Measurements from ENCODE around the genes PFDN4, MC3R and FAM209B.

DNA sequence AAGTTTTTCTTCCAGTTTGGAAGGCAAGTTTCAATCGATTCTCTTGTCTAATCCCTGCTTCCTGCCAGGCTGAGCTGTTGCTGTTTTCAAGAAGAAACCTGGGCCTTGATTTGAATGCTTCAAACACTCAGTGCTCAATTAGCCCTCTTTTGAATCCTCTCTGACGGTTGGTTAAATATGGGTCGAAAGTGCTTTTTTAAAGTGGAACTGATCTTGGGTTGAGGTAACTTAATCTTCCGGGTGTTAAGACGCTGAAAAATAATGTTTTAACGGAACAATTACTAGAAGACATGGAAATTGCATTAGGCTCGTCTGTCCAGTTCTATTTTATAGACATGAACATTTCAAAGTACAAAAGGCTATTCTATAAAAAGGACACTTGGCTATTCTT is 203.2 kb downstream of the BCAS1 start:
- PRO-cap: no peak

DNA sequence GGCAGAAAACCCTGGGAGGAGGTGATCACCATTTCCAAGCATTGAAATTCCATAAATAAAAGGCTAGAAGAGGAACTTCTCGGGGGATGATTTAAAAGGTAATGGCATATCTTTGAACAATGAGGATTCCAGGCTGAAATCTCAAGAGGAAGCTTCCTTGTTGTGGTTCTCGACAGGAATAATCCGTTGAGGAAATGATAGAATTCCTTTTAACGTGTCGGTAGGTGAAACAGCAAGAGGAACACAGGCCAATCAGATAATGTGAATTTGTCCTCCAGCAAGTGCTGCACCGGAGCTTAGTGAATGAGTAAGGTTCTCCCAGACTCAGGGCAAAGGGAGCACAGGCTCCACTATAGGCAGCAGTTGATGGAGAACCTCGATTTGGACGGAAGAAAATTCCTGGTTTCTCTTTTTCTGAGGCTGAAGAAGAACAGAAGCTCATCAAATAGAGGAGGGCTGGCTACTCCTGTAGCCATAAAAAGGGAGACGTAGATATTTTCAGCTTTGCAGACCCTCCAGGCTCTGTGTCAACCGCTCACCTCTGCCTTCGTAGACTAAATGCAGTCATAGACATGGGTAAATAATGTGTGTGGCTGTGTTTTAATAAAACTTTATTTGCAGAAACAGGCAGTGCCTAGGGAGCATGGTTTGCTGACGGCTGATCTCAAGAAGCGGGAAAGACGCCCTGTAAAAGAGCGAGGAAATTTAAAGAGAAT is 172.1 kb downstream of the BCAS1 start:
- PRO-cap: no peak

GRCh38 chr20:53901029-53901597 is 169.3 kb downstream of the BCAS1 start:
- PRO-cap: no peak

- PRO-cap: unidirectional peak, plus-strand start at chr20:53934550
Measured at GRCh38 chr20:53934201-53935345, 135.8 kb downstream of the BCAS1 start.

- PRO-cap: no peak
Measured at GRCh38 chr20:54017947-54018247, 52.5 kb downstream of the BCAS1 start.

- PRO-cap: no peak
Measured at GRCh38 chr20:54058908-54059266, 11.5 kb downstream of the BCAS1 start.

DNA sequence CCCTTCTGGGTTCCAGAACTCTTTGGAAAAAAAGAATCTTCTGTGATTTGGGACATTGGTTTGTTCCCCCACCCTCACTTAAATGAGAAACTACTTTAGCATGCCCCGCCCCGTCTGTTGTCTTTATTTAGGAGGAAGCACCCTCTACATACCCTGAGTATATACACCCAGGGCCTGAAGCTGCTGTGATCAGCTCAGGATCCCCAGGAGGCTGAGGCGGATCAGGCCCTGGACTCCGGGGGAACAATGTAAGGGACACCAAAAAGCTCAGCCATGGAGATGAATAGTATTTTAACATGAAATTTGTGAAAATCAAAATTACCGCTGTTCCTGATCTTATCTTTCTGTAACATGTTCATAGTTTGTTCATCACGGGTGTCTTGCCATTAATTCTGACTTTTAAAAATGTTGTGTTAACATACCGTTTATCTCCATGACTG is 1.4 kb downstream of the BCAS1 start:
- PRO-cap: no peak

DNA sequence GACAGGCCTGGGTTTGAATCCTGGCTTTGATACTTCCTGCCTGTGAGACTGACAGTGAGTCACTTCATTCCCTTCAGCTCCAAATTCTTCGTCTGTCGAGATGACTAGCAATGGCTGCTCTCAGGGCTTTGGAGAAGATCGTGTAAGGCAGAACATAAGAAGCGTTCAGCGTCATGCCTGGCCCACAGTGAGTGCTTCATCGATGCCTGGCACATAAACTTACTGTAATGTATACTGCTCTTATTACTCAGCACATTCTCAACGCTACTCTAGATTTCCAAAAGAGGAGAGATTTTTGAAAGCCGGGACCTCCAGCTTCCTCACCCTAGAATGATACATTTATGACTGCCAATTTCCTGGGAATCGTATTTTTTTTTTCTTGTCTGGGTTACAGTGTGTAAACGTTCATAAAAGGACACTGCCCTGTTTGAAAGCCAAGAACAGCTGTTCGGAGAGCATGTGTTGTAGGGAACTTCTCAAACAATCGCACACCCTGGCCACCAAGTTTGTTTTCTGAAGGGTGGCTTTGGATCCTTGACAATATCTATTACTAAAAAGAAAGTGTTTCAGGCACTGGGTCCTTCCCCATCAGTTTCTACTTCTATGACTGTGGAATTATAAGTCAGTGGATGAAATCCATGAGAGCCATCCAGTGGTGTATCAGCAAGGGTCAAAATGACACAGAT is 16.3 kb upstream of the BCAS1 start:
- PRO-cap: no peak

GRCh38 chr20:54103298-54103648 is 32.9 kb upstream of the BCAS1 start:
- PRO-cap: no peak

GRCh38 chr20:54207480-54208228 is at the start of gene PFDN4:
TSS of gene PFDN4 (plus strand) at chr20:54208087.
- PRO-cap: bidirectional peak, plus-strand start at chr20:54208115, minus-strand start at chr20:54207833

GRCh38 chr20:54221509-54221881 is 13.6 kb downstream of the PFDN4 start:
- PRO-cap: no peak

DNA sequence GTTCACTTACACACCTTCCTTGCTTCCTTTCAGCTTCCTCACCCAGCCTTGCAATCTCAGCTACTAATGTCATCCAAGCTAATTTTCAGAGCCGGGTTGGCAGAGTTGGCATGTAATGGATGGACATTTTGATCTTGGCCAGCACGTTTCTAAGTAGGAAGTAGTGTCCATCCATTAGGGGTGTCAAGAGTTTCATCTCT is 60.5 kb downstream of the PFDN4 start:
- PRO-cap: no peak

GRCh38 chr20:54524672-54525329 is 49.4 kb downstream of the DOK5 start:
- PRO-cap: no peak

DNA sequence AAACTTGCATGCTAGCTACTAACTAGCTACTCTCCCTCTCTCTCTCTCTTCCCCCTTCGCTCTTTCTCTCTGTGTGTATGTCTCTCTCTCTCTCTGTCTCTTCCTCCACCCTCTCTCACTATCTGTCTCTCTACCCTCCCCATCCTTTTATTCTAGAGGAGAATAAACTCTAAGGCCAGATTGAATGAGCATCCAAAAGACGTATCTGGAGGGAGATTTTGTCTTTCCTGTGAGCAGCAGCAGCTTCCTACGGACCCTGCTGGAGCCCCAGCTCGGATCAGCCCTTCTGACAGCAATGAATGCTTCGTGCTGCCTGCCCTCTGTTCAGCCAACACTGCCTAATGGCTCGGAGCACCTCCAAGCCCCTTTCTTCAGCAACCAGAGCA is at the start of gene MC3R:
Gene MC3R (plus strand): TSS at position 184 of the 386 bp plus-strand sequence.
- PRO-cap: no peak

- PRO-cap: bidirectional peak, plus-strand start at chr20:56360041, minus-strand start at chr20:56359879
Measured at GRCh38 chr20:56359765-56360532, 1.2 kb downstream of the FAM210B start.

GRCh38 chr20:56362623-56363310 is 4.0 kb downstream of the FAM210B start:
- PRO-cap: no peak

- PRO-cap: no peak
Measured at GRCh38 chr20:56391118-56391466, 923 bp downstream of the AURKA start.

DNA sequence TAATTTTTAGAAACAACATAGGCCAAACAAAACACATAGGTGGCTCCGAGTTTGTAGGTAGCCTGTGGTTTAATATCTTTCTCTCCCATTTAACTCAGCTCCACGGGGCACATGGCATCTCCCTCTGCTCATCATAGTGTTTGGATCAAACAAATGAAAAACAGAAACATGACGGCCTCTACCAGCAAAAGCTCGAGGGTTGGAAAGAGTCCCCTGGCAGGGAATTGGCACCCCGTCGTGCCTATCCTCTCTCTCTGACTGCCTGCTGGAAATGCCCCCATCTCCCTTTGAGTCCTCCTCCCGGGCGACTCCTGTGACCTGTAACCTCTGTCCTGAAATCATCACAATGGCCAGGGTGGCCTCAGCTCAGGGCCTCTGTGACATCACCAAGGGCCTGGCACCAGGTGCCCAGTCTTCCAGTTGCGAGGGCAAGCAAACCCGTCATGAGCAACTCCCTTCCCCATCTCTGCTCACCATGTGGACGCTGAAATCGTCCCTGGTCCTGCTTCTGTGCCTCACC is at the start of gene FAM209B:
Gene FAM209B (plus strand): TSS at position 380 of the 520 bp plus-strand sequence.
- PRO-cap: no peak

DNA sequence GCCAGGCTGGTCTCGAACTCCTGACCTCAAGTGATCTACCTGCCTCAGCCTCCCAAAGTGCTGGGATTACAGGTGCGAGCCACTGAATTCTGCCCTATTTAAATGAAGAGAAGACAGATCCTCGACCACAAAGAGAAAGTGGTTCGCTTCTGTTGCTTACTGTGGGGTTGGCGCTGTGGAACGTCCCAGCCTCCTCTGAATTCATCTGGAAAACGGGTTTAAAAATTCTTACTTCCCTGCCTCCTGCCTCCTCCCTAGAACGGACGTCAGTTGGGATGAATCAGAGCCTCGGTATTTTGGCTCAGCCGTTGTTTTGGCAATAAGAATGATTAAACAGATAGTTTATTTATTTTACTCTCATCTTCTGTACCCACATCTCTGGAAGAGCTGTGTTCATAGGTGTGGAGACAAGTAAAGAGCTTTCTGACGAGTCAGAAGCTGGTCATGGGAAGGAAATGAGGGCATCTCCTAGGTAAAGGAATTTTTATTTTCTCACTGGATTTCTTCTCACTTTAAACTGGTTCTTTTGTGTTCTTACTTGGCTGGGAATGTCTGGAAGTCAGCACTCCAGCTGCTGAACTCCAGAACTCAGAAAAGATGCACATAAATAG is 158.5 kb downstream of the TFAP2C start:
- PRO-cap: unidirectional peak, minus-strand start at position 207 of the sequence

GRCh38 chr20:57265494-57265854 is 967 bp downstream of the BMP7 start:
- PRO-cap: no peak

All from anterior vena cava (tissue), 1 donor.